HEK293 (cell line): ENCODE data around the gene PADI1.

DNA sequence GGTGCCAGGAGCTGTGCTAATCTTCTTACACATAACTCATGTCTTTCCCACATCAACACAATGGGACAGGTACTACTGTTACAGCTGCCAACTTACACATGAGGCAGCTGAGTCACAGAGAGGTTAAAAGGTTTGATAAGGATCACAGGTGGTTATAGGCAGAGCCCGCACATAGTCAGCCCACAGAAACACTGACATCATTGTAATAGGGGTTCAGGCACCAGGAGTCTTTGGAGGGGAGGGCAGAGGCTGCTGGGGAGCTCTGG, 354 bp upstream of the PADI1 start:
- PRO-cap = no peak
- RRBS, 2 experiments = no CpG with 5 or more reads among the region's 1 CpG

DNA sequence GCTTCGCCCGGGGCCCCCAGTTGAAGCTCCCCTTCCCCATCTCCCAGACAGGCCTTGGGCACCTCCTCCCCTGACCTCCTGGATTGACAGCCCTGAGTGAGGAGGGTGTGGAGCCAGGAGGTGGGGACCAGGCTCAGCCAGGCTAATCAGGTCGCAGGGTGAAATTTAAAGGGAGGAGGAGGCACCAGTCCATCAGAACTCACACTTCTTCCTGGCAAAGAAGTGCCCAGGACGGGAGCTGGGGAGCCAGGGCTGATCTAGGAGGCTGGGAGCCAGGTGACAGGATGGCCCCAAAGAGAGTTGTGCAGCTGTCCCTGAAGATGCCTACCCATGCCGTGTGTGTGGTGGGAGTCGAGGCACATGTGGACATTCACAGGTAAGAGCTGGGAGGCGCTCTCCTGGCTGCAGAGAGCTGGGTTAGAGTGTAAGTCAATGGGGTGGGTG, at the start of gene PADI1:
TSS of gene PADI1 (plus strand) at position 195 of the 444 bp plus-strand sequence.
- PRO-cap = no peak
- RRBS, 2 experiments = no CpG with 5 or more reads among the region's 7 CpGs

GRCh38 chr1:17228968-17229893, 19.7 kb upstream of the PADI3 start:
- PRO-cap = no peak
- RRBS, 2 experiments = no CpG with 5 or more reads among the region's 15 CpGs

DNA sequence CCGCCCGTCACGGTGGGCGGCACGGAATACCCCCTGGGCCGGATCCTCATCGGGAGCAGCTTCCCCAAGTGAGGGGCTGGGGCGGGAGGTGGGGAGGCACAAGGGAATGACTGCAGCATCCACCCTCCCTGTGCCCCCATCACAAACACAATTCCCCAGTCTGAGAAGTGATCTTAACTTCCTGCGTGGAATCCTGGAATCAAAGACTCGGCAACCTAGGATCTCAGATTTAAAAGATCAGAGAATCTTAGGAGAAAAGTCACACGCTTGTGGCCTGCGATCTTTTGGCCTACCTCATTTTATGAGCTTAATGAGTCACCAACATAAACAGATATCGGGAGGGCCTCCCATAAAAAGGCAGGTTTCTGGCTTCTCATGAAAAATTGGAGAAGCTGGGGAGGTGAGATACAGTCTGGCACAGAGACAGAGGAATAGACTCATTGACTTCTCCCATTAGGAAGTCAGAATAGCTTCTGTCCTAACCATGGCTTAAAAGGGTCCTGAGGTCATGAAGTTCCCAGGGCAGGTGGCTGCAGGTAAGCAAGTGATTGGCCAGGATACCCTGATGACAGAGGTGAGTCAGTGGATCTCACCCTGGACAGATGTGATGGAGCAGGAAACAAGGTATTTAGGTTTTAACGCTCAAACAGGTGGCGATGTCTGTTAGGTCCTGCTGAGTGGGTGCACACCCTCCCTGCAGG, 15.8 kb upstream of the PADI3 start:
- PRO-cap = no peak
- RRBS, 2 experiments = 7% methylated on average over 5 of the region's 15 CpGs; no CpG with 5 or more reads in 1 of the 2 experiments

DNA sequence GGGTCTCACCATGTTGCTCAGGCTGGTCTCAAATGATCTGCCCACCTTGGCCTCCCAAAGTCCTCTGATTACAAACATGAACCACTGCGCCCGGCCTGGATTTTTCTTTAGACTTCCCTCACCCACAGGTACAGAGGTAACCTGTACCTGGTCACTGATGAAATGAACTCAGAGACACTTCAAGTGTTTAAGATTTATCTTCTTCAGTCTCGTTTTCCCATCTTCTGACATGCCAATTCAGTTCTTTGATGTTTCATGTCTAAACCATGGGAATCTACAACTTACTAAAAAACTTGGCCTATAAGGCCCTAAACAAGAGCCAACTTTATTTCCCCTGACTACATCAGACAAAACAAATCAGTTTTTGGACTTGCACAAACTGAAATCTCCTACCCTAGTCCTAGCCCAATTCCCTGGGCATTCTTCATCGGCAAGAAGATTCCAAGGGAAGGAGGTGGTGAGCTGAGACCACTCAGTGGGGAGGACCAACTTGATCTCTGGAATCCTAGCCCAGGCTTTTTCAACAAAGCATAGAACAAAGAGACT, 24.6 kb downstream of the RCC2 start:
- PRO-cap = no peak
- RRBS, 2 experiments = no CpG with 5 or more reads among the region's 4 CpGs

DNA sequence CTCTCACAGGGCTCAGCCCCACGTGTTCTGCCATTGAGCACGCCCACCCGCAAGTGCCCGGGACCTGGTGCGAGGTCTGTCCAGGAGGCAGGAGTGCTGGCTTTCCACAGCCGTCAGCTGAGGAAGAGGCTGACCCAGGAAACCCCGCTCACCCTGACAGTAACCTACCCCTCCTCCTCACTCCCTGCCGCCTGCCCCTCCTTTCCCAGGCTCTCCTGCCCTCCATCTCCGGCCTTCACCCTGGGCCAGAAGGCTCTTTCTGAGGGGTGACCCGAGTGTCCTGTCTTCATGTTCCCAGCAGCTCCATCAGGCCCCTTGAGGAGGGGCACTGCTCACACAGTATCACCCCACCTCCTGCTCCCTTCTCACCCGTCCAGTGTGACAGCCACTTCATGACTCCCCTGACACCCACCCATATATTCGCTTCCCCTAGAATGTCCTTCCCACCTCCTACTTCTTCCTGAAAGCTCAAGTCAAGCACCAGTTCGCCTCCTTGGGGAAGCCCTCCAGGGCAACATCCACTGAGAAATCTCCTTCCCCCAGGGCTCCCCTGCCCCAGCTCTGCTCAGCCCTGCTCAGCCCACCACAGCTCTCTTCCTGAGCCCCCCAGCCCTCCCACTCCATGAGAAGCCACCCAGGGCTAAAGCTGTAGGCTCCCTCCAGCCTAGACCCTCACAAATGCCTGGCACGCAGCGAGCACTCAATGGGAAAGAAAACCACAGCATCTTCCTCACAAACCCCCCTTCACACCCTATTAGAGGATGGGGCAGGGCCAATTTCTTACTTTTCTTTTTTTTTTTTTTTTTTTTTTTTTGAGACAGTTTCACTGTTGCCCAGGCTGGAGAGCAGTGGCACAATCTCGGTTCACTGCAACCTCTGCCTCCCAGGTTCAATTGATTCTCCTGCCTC, 13.3 kb downstream of the RCC2 start:
- PRO-cap = no peak
- RRBS, 2 experiments = no CpG with 5 or more reads among the region's 16 CpGs

- PRO-cap = no peak
- RRBS, 2 experiments = no CpG with 5 or more reads among the region's 18 CpGs
Measured at GRCh38 chr1:17433946-17435244, 5.1 kb downstream of the RCC2 start.

DNA sequence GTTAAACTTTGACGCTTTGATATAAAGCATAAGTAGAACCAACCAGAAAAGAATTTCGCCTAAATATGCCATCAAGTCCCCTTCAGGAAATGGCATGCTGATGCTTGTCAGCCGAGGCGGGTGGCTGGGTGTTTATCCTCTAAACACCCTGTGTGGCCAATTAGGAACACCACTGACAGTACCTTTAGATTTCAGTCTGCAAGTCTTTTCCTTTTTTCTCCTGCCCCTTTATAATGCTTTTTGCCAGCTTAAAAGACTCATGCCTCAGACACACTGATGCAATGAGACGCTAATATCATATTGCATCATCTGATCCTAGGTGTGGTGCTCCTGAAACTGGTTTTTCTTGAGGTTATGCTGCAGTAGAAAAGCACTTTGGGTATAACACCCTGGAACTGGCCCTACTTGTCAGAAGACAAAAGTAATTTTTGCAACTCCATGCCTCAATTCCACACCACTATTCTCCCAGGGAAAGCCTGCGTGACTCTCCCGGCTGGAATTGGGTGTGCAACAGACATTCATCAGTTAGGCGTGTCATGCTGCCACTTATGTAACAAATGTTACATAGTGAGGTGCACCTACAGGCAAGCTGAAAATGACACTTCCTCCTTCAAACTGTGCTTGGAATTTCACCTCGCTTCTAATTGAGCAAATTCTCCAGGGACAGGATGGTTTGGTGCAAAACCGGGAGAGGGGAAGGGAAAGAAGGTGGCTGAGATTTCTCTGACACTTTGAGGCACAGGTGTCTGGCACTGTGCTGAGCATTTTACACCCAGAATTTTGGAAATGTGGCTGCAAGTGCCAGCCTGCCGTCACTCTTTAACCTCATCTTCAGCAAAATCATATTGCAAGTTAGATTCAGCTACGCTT, 2.0 kb upstream of the RCC2 start:
- PRO-cap = no peak
- RRBS, 2 experiments = no CpG with 5 or more reads among the region's 12 CpGs

GRCh38 chr1:17570346-17570834, 30.9 kb downstream of the ARHGEF10L start:
- PRO-cap = no peak
- RRBS, 2 experiments = no CpG with 5 or more reads among the region's 9 CpGs

DNA sequence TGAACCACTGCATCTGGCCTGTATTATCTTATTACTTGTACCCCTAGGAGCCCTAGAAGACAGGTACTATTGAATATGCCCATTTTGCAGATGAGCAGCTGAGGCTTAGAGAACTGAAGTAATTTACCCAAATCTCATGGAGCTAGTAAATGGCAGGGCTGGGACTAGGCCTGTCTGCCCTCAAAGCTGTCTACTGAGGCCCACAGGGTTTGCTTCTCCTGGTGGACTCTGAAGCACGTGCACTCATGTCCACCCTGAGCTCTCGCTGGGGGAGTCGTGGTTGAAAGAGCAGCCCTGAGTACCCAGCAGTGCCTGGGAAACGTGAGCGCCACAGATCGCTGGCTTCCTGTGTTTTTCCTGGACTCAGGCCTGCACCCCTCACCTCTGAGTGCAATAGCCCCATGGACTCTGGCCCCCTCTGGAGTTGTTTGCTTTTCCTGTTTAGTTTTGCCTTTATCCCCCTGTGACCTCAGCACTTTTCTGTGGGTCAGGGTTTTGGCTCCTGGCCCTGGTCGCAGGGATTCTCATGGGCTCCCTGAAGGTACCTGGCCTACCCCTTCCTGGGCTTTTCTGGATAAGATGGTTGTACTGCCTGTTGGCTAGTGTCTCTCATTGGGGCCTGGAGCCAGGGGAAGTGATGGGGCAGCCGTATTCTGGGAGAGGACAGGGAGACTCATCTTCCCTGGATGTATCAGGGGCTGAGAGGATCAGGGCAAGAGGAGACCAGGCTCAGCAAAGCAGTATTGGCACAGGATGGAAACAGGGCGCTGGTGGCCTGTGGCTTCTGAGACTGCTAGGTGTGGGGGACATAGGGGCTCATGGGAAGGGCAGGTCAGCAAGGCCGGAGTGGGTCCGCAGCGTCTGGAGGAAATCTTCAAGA, 52.6 kb downstream of the ARHGEF10L start:
- PRO-cap = no peak
- RRBS, 2 experiments = no CpG with 5 or more reads among the region's 12 CpGs

DNA sequence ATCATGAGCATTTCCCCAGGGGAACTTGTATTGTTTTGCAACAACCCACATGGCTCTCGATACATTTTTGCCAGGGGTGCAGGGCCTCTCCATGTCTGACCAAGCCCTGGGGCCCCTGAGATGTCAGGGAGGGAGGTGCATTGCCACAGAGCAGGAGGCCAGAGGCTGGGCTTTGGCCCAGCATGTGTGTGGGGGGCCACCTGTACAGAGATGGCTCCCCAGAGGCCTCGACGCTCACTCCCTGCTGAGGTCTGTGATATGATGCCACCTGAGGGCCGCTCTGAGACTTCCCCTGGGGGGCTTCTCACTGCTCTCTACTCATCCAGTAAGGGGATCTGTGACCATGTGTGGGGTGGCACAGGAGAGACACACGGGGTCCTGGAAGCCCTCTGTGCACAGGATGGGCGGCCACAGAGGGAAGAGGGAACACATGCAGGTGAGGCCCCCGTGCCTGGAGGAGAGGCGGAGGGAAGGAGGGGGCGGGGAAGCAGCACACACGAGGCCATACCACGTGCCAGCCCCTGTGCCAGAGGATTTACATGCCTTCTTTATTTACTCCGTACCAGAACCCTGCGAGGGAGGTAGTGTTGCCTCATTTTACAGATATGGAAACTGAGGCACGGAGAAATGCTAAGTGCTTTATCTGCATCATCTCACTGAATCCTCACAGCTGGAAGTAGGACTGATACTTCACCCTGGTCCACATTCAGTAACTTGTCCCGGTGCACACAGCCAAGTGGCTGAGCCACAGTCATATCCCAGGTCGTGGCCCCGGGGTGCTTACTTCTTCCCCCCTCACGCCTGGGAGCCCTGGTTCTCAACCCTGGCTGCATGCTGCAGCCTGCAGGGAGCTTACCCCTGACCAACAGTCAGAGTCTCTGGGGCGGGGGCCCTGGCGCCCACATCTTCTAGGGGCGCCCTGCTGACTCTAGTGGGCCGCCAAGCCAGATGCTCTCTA, 56.0 kb downstream of the ARHGEF10L start:
- PRO-cap = no peak
- RRBS, 2 experiments = 69 to 94% methylated on average over 3 of the region's 22 CpGs

- PRO-cap = no peak
- RRBS, 2 experiments = no CpG with 5 or more reads among the region's 3 CpGs
Measured at GRCh38 chr1:17604966-17605363, 65.5 kb downstream of the ARHGEF10L start.

DNA sequence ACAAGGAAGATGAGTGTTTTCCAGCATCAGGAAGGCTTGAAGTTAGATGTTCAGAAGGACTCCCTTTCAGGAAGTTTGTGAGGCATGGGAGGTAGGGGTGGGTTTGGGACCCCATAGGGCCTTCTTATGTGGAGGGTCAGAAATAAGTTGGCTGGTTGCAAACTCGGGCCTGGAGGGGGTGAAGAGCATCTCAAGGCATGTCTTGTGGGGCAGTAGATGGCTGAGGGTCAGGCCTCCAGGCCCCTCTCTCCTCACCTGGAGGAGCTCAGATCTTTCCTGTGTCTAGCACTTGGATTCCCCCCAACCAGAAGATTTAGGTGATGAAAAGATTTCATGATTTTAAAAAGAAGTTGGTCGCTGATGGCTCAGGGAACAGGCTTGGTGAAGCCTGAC, 82.4 kb upstream of the ACTL8 start:
- PRO-cap = no peak
- RRBS, 2 experiments = no CpG with 5 or more reads among the region's 2 CpGs

DNA sequence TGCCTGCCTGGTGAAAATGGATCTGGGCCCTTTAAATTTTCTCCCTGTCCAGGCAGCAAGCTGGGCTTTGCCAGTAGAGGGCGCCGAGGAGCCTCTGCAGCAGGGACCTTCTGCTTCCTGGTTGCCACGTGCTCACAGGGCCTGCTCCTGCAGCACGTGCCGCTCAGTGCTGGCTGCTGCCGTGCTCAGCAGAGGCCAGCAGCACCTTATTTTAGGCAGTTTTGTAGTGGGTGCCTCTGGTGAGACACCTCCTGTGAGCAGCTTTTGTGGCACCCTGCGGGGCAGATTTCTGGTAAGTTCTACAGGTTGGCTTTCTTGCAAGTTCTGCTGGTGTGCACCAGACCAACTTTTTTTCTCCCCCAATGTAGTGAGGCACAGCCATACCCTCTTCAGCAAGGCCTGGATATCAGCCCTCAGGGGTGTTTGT, 4.1 kb downstream of the ACTL8 start:
- PRO-cap = no peak
- RRBS, 2 experiments = no CpG with 5 or more reads among the region's 7 CpGs

GRCh38 chr1:18201889-18202412, 94.4 kb downstream of the IGSF21 start:
- PRO-cap = no peak
- RRBS, 2 experiments = no CpG with 5 or more reads among the region's 4 CpGs

DNA sequence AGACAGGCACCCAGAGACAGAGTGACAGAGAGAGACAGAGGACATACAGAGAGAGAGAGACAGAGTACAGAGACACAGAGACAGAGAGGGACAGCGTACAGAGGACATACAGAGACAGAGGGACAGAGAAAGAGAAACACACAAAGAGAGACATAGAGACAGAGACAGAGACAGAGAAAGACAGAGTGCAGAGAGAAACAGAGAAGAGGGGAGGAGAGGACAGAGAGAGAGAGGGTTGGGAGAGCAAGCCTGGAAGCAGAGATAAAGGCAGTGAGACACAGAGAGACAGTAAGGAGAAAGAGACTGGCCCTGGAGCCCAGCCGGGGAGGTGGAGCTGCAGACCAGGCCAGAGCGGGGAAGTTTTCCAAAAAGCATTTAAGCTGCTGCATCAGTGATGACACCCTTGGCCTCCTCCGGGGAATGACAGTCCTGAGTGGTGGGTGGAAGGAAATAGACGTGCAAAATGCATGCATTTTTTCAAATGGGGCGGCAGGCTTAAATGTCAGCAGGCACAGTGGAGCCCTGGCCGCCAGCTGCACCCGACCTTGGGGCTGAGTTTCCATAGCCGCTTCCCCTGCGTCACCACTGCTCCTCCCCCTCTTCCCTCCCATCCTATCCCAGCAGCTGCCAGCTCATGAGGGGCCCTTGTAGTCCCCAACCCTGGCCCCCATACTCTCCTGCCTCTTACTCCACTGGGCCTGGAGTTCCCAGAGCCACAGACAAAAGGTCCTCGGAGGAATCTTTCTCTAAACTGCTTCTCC, 95.4 kb upstream of the KLHDC7A start:
- PRO-cap = no peak
- RRBS, 2 experiments = 57 to 60% methylated on average over 3 of the region's 11 CpGs

DNA sequence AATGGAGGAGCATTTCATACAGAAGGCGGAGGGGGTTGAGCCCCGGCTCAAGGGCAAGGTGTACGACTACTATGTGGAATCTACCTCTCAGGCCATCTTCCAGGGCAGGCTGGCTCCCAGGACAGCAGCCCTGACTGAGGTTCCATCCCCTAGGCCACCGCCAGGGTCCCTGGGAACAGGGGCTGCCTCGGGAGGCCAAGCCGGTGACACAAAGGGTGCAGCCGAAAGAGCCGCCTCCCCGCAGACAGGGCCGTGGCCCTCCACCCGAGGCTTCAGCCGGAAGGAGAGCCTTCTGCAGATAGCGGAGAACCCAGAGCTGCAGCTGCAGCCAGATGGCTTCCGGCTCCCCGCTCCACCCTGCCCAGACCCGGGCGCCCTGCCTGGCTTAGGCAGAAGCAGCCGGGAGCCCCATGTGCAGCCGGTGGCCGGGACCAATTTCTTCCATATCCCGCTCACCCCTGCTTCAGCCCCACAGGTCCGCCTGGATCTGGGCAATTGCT, 1.1 kb downstream of the KLHDC7A start:
- PRO-cap = no peak
- RRBS, 2 experiments = 89 to 93% methylated on average over 8 of the region's 22 CpGs

- PRO-cap = no peak
- RRBS, 2 experiments = no CpG with 5 or more reads among the region's 3 CpGs
Measured at GRCh38 chr1:18668797-18669318, 38.2 kb downstream of the PAX7 start.

DNA sequence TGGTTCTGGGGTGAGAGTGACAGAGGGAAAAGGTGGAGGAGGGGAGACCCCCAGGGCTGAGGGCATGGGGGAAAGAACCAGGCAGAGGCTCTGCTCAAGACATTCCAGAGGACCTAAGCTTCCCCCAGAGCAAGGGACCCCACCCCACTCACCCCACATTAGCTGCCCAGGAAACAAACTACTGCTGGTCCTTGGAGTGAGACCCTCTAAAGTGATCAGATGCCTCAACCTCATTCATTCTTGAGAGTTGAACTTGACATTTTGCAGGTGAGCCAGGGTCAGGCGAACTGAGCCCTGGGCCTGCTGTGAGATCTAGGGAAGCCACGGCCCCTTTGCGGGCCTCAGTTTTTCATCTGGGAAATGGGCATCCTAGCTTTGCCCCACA, 102.9 kb downstream of the PAX7 start:
- PRO-cap = no peak
- RRBS, 2 experiments = no CpG with 5 or more reads among the region's 3 CpGs

GRCh38 chr1:18900977-18901717, 1.2 kb downstream of the ALDH4A1 start:
- PRO-cap = no peak
- RRBS, 2 experiments = no CpG with 5 or more reads among the region's 5 CpGs